ENCODE measurements around the gene ATE1.

GRCh38 chr10:119849333-119849879 lies 23.2 kb downstream of the MCMBP start:
- PRO-cap: no peak

DNA sequence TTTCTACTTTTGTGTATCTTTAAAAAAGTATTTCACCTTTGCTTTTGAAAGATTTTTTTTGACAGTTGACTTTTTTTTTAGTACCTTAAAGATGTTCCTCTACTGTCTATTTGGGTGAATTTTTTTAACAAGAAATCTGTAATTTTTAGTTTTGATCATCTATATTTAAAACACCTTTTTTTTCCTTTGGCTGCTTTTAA lies 152.2 kb upstream of the PLPP4 start:
- PRO-cap: no peak

DNA sequence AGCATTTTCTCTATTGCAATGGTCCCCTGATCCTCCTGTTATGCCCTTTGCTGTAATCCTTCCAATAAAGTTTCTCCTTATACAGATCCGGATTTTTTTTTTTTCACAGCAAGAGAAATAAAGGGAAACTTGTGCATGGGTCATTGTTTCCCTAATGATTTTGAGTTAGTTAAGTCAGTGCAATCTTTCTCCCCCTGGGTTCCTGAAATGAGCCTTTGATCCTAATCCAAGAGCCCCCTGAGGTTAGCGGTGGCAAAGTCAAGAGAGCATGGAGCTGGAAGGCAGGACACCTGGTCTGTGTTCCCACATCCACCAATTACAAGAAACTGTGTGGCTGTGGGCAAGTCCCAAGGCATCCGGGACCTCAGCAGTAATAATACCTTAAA lies 129.4 kb upstream of the WDR11 start:
- PRO-cap: no peak

GRCh38 chr10:120905676-120906519 lies 54.7 kb downstream of the WDR11 start:
- PRO-cap: no peak

- PRO-cap: no peak
These were observed 129.0 kb downstream of the WDR11 start for GRCh38 chr10:120980213-120980581.

DNA sequence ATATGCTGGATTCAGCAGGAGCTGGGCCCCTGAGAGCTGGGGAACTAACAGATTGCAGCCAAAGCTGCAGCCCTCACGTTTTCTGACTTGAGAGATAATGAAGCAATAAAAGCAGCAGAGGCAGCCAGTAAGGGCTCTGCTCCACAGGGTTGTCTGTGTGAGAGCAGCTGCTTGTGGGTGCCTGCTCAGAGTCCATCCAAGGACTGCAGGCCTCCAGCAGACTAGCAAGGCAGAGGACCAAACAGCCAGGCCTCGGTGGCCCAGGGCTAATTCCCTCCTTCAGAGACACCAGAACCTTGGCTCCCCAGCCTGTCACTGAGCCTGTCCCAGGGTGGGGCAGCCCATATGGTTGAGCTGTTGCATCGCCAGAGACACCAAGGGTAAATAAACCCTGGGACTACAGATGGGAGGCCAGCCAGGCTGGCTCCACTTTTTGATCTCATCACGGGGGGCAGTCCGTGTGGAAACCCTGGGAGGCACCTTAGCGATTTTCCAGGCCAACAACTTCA lies 229.2 kb downstream of the WDR11 start:
- PRO-cap: no peak

GRCh38 chr10:121104524-121105145 lies 253.5 kb downstream of the WDR11 start:
- PRO-cap: no peak

- PRO-cap: no peak
These were observed 365.6 kb downstream of the WDR11 start for GRCh38 chr10:121216744-121217247.

GRCh38 chr10:121500358-121500983 lies 97.8 kb downstream of the FGFR2 start:
- PRO-cap: no peak

DNA sequence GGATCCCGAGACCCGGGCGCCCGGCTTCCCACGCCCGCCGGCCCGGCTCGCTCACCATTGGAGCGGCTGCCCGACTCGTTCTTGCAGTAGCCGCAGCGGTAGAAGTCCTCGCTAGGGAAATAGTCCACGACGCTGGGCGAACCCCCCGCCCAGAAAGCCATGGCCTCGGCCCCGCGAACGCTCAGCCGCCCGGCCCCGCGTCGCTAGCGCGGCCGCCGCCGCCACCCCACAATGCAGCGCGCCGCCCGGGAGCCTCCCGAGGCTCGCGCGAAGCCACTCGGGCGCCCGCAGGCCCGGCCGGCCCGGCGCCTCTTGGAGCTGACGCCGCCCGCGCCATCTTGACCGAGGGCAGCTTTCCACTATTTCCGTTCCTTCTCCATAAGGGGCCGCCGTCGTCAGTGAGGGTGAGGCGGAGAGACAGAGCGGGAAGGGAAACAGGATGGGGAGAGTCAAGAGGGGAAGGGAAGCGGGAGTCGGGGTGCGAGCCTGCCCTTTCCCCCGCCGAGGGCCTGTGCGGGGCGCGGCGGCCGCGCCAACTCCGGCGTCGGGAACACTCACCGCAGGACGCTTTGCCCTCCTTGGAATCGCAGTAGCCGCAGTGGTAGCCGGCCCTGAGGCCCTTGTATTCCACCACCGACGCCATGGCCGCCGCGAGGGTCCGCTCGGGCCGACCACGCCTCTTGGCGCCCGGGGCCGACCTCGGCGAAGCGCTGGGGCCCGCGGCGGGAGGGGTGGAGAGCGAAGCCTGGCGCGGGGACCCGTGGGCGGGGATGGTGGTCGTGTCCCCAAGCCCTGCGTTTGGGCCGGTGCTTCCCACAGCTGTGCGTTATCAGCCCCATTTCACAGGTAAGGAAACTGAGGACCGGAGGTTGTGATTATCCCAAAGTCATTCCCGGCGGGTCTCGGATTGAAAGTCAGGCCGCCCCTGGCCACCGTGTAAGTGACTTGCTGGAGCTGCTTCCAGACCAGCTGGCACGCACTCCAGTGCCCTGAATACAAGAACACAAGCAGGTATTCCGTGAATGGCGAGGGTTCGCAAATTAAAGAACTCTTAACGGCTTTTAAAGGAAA lies at the start of gene ATE1:
TSS of gene ATE1 (minus strand) at position 243 of the 1,071 bp plus-strand sequence.
- PRO-cap: bidirectional peak, plus-strand start at position 398 of the sequence, minus-strand start at position 205 of the sequence

DNA sequence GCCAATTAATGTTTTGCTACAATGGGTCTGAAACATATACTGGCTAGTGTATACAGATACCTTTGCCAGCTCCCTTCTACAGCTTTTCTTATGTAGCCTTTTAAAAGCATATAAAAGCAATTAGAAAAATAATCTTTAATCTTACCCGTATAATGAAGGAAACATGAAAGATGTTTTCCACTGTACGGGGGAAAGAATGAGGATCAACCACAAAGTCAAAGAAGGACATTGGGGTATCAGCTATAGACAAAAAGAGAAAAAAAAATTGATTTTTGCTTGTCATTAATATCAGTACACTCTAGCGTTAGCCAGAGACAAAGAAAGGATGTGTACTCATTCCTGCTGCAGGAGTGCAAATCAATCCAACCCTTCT lies 13.8 kb downstream of the NSMCE4A start:
- PRO-cap: no peak

DNA sequence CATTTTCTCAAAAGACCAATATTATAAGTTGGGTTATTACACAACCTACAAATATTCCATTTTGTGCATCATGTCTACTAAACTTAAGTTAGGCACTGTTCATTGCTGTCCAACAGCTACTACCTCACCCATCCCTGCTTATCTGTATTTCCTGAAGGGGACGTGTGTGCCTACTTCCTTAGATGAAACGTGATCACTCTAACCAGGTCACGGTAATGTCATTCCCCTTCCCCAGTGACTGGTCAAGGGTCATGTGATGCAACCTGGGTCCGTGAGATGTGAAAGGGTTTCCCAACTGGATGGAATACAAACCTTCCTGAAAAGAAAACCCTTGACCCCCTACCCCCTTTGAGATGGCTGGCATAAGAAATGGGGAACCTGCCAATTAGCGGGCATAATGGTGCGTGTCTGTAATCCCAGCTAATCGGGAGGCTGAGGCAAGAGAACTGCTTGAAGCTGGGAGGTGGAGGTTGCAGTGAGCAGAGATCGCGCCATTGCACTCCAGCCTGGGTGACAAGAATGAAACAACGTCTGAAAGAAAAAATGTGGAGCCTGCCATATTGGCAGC lies 1.7 kb upstream of the NSMCE4A start:
- PRO-cap: no peak

DNA sequence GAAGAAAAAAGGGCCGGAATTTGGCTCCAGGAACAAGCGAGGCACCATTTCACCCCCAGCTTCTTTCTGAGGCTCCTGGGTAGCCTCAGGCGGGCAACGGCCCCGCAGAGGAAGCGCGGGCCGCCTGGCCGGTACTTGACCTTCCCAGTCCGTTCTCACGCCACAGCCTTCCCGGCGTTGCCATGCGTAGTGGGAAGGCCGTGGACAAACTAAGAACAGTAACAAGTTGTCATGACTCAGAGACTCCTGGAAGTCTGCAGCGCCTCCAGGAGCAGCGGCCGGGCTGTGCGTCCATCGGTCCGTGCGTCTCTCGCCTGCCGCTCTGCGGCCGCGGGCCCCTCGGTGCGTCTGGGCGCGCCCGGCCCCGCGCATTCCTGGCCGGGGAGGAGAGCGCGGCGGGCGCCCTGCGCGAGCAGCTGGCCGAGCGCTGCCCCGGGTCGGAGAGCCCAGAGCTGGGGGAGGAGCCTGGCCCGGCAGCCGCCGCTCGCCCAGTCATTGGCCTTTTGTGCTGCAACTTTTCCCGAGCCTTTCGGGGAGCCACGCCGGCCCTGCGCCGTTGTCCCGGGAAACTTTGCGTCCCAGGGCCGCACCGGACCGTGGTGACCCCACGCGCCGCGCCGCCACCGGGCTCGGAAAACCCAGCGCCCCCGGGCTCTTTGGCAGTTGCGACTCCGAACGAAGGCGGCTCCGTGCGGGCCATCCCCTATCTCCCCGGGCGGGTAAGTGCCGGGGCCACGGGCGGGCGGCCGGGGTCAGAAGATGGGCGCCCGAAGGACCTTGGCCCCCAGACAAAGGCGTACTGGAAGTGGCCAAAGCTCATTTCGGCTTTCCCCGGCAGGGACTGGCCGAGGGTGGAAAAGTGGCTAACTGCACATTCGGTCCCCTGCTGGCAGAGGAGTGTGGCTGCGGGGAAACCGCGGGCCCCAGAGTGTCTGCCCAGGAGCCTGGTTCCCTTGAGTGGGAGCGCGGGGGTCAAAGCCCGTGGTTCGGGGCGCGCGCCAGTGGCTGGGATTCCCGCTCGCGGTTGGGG lies 123.9 kb downstream of the TACC2 start:
- PRO-cap: bidirectional peak, plus-strand start at position 371 of the sequence, minus-strand start at position 312 of the sequence

GRCh38 chr10:122172412-122172934 lies 98.6 kb upstream of the BTBD16 start:
- PRO-cap: no peak

DNA sequence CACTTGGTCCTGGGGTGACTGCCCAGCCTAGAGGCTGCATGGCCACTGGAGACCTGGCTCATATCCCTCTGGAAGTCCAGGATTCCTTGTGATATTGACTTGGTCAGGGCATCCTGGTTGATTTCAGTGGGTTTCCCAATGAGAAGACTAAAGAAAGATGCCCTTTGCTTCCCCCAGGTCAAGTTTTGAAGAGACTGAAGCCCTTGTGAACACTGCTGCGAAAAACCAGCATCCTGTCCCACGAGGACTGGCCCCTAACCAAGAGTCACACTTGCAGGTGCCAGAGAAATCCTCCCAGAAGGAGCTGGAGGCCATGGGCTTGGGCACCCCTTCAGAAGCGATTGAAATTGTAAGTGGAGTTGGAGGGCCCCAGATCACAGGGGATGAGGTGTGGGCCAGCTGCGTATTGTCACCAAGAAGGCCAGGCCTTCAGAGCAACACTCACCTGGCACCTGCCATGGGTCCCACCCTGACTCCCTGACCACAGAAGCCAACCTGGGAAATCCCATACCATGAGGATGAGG lies 43.4 kb upstream of the BTBD16 start:
- PRO-cap: no peak

DNA sequence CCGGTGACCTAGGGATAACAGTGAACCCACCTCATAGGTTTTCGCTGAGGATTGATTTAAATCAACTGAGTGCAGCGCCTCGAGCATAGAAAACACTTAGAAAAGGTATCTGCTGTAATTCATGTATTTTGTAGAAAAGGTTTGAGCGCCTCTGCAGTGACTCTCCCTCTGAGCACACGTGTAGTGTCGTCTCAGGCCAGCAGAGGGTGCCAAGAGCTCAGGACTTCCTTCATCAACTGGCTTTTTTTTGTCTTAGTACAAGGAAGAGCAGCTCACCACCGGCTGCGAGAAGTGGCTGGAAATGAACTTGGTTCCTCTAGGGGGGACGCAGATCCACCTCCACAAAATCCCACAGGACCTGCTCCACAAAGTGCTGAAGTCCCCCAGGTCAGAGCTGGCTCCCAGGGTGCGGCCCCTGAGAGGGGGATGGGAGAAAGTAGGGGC lies 27.7 kb downstream of the BTBD16 start:
- PRO-cap: no peak

DNA sequence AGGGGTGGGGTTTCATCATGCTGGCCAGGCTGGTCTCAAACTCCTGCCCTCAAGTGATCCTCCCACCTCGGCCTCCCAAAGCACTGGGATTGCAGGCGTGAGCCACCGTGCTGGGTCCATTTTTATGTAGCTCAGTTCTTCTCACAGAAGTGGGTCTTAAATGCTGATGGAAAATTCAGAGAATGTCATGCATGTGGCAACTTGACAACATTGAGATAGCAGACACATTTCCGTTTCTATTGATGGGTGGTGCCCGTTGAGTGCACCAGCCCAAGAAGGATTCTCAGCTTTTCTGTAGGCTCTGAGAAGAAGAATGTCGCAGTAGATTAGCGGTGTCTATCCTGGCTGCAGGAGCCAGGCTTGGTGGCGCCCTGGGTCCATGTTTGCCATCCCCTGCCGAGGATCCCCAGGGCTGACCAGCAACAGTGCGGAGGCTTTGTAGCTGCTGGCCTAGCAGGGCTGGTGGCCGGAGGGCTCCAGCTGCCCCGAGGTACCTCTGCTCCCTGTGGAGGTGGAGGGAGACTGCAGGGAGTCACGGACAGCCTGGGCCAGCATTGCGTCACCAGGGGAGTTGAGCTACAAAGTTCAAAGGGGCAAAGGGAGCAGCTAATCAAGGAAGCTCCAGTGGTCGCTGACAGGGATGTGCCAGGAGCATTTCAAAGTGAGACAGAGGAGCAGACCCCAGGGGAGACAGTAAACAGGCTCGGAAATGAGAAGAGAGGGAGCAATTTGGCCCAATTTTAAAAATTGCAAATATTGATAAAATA lies 39.0 kb downstream of the BTBD16 start:
- PRO-cap: no peak

DNA sequence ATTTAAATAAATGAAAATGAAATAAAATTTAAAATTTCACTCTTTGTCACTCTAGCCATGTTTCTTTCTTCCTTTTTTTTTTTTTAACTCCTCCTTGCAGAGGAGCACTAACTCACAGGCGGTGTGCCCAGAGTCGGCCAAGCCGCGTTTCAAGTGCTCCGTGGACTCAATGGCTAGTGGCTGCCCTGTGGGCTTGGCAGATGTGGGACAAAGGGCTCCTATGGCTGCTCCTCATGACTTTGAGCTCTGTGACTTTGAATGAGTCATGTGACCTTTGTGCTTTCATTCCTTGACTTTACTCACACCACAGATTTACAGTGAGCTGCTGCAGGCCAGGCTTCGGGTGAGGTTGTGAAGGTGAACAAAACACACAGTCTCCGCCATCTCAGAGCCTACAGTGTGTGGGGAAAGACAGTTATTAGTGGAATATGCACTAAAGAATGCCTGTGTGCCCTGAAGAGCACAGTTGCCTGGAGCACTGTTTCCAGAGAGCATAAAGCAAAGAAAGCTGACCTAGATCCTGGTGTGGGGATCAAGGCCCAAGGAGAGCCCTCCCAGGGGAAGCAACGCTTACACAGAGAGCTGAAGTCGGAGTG lies 29.8 kb upstream of the PLEKHA1 start:
- PRO-cap: no peak

DNA sequence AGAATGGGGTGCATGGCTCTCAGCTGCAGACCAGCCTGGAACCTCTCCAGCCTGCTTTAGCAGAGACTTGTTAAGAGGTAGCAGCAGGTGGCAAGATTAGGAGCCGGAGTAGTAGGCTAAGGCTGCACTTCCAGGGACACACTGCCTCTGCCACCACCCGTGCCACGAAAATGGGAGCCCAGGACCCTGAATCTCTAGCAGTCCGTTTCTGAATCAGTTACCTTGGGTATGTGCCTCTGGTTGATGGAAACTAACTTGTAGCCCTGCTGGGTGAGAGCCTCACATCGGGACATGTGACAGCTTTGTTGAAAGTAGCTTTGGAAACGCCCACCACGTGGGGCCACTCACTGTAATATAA lies 25.9 kb downstream of the HTRA1 start:
- PRO-cap: no peak

DNA sequence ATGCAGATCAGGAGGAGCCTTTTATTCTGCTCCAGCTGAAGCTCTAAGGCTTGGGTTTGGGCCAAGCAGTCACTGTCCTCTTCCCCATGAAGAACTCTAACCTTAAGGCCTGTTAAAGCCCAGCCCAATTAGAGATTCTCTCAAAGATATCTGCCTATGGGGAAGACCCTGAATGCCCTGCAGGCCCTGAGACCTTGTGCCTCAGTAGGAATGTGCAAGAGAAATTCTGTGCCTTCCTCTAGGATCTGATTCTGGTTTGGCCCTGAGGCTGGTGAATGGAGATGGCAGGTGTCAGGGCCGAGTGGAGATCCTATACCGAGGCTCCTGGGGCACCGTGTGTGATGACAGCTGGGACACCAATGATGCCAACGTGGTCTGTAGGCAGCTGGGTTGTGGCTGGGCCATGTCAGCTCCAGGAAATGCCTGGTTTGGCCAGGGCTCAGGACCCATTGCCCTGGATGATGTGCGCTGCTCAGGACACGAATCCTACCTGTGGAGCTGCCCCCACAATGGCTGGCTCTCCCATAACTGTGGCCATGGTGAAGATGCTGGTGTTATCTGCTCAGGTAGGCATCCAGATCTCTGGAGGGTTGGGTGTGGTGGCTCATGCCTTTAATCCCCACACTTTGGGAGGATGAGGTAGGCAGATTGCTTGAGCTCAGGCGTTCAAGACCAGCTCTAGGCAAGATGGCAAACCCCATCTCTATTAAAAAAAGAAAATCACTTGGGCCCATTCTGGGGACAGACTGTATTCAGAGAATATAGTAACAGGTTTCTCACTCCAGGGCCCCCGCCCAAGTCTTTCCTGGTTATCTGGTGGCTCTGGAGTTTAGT lies 15.8 kb downstream of the DMBT1 start:
- PRO-cap: no peak

Measured in parotid gland (tissue), 1 donor.